Aortic smooth muscle cell (primary cell): ENCODE measurements around the genes TRAF3 and TNFAIP2.

DNA sequence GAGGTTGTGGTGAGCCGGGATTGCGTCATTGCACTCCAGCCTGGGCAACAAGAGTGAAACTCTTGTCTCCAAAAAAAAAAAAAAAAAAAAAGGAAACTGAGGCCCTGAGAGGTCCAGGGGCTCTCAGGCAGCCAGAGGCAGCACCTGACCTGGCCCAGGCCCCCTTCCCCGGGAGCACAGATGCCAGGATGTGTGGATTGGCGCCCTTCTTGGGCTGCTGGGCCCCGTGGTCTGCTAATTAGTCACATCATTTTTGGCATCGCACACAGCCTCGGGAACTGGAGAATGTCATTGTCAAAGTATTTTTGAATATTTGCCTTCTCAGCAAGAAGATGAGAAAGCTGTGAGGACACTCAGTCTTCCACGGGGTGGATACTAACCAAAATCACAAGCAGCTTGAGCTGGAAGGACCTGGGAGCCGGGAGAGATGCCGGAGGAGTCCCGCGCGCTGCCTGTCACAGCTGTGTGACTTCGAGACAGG is 12.6 kb upstream of the RCOR1 start:
- RRBS = no CpG with 5 or more reads among the region's 14 CpGs

DNA sequence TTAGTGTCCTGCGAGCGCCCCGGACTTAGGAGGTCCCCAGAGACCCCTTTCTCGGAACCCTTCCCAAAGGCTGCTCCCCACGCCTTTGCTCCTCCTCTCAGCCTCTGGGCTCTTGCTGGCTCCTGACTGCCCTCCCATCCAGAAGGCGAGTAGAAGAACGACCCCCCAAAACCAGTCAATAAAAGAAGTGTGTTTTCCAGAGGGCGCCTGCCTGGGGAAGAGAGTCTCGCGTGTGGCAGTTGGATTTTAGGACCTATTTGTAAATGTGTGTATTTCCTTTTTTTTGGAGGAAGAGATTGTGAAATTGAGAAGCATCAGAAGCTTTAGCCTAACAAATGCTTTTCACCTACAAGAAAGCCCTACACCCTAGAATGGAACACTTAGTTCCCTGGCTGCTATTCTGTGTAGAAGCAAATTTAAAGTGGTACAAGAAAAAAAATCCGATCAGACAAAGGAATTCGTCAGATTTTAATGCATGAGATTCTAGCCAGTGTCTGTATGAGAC is 1.3 kb downstream of the RCOR1 start:
- RRBS = no CpG with 5 or more reads among the region's 12 CpGs

- RRBS = no CpG with 5 or more reads among the region's 9 CpGs
These were observed 8.8 kb downstream of the RCOR1 start for GRCh38 chr14:102601050-102601936.

DNA sequence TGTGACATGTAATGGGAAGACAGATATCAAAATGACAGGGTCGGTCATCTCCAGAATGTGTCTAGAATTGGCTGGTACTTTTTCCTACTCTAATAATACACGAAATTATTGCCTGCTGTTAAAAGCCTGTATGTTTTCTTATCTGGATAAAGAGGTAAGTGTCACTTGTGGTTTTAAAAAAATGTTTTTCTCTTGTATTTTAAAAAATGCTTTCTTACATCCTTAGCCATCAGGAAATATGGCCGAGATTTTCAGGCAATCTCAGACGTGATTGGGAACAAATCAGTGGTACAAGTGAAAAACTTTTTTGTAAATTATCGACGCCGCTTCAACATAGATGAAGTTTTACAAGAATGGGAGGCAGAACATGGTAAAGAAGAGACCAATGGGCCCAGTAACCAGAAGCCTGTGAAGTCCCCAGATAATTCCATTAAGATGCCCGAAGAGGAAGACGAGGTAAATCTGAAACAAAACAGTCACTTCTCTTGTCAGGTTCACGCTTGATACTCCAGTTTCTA is 55.2 kb upstream of the TRAF3 start:
- RRBS = no CpG with 5 or more reads among the region's 10 CpGs

DNA sequence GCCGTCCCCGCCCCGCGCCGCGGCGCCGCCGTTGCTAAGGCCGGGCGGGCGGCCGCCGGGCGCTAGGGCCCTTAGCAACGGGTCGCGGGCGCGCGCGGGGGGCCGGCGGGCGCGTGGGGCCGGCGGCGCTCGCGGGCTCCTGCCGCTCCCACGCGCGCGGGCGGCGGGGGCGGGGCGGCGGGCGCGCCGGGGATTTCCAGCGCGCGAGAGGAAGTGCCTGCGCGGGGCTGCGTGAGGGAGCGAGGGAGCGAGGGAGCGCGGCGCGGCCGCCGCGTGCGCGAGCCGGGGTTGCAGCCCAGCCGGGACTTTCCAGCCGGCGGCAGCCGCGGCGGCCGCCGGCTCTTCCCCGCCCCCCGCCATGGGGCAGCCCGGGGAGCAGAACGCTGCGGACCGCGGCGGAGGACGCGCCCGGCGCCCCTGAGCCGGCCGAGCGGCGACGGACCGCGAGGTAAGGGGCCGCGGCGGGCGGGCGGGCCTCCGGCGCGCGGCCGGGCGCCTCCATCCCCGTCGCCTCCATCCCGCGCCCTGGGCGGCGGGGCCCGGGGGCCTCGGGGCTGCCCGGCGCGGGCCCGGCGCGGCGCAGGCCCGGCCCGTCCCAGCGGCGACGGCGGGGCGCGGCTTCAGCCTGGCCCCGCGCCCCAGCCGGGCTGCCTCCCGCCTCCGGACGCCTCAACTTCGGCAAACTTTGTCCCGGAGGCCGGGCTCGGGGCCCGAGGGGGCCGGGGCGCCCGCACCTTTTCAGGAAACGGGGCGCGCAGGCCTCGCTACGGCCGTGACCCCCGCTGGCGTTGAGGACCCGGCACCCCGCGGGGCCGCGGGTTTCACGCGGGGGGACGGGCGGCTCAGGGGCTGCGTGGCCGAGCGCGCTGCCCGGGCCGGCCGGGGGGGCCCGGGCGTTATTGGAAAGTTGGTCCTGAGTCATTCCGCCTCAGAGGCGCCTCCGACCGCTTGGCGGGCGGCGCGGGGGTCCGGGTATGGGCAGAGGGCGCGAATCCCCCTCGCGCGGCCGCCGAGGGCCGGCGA is at the start of gene TRAF3:
TRAF3 (plus strand) TSS at position 222 of the 1,023 bp plus-strand sequence.
- RRBS = 1% methylated on average over 129 of the region's 181 CpGs

DNA sequence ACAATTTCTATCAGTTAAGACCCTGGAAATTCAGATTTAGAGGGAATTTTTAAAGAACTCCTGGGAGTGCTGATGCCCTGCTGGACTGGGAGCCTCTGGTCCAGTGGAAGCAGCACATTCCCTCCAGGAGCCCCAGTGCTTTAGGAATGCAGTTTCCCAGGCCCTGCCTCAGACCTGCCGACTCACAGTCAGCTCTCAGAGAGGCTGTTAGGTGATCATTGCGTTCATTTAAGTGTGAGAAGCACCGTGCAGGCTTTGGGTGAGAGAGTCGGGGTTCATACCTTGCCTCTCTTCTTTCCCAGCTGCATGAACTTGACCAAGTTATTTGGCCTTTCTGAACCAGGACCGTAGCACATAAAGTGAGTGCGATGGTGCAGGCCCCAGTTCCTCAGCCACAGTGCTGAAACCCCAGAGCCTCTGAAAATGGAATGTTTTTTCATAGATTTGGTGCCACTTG is 22.9 kb downstream of the TRAF3 start:
- RRBS = no CpG with 5 or more reads among the region's 6 CpGs

DNA sequence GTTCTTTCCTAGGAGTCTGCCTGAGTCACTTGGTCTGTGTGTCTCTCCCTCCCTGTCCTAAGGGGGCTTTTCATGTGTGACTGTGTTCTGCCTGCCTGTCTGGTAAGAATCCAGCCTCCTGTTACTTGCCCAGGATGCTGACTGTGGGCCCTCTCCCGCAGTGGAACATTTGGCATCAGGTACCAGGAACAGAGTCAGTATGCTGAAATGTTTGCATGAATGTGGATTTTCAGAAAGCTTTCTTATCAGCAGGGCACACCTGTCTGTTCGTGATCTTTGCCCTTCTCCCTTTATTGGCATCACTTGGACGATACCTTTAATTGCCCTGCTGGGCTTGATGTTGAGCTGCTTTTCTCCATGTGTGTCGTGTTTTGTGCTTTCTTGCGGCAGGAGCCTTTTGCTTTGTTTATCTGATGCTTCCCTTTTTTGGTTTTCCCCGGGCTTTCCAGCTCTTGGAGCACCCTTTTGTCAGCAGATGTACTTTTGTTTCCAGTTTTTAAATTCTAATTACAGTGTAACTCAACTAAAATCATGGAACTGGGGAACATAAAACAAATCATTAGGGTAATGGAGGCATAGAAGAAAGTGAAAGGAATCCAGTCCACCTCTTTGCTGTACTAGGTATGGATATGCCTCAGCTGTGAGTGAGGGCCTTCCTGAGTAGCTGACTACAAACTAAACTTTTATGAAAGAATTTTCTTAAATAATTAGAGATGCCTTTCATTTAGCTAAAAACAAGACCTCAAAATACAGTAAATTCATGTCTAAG is 72.5 kb downstream of the TRAF3 start:
- RRBS = no CpG with 5 or more reads among the region's 6 CpGs

GRCh38 chr14:102898301-102899168 is 23.9 kb upstream of the AMN start:
- RRBS = no CpG with 5 or more reads among the region's 19 CpGs

DNA sequence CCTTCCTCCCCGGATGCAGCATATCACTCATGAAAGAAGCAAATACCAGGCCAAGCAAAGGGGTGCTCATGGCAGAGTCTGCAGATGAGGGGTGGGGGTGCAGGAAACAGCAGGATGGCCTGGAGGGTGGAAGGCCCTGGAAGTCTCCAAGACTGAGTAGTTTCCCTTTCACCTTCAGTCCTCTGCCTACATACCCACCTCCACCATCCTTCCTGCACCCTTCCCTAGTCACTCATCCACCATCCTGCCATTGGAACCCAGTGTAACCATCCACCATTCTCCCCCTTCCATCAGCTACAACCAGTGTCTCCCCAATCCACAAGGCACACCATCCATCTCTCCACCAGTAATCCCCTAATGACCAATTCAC is 4.4 kb upstream of the AMN start:
- RRBS = 5% methylated on average over 1 of the region's 1 CpG

- RRBS = no CpG with 5 or more reads among the region's 6 CpGs
These were observed 63.9 kb downstream of the CDC42BPB start for GRCh38 chr14:102993378-102993939.

GRCh38 chr14:103014414-103015344 is 42.7 kb downstream of the CDC42BPB start:
- RRBS = no CpG with 5 or more reads among the region's 12 CpGs

GRCh38 chr14:103090912-103092040 is 3.2 kb upstream of the EXOC3L4 start:
- RRBS = 5% methylated on average over 36 of the region's 78 CpGs

GRCh38 chr14:103103515-103104497 is 9.3 kb downstream of the EXOC3L4 start:
- RRBS = 8% methylated on average over 20 of the region's 72 CpGs

DNA sequence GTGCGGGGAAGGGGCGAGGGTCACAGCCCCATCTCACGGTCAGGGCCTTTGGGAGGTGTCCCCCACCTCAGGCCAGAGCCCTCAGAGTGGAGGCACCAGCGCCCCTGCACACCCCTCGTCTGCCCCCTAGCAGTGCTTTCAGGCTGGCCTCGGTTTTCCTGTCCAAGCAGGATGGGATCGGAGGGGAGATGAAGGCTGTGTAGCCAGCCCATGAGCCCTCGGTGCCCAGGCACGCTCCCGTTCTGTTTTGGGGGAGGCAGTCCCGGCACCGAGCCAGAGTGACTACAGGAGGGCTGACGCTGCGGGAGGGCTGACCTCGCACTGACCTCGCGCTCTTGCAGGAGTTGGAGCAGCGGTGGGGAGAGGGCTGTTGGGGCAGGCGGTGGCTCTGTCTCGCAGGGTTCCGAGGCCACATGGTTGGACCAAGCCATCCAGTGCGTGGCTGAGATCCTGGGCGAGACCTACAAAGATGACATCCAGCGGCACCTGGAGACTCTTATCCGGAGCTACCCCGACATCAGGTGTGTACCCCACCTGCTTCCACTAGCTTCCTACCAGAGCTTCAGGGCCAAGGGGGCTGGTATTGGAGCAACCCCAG is 13.6 kb downstream of the EXOC3L4 start:
- RRBS = no CpG with 5 or more reads among the region's 26 CpGs

DNA sequence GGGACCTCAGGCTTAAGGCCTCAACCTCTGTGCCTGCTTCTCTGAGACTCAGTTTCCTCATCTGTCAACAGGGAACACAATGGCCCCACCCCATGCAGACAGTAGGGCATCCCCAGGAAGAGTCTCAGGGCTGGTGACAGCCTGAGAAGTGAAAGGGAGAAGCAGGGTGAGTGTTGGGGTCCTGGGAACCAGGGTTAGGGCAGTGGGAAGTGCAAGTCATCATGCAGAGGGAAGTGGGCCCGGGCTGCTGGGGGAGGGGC is 4.4 kb upstream of the TNFAIP2 start:
- RRBS = no CpG with 5 or more reads among the region's 1 CpG

GRCh38 chr14:103119215-103119472 is 4.1 kb upstream of the TNFAIP2 start:
- RRBS = no CpG with 5 or more reads among the region's 5 CpGs

DNA sequence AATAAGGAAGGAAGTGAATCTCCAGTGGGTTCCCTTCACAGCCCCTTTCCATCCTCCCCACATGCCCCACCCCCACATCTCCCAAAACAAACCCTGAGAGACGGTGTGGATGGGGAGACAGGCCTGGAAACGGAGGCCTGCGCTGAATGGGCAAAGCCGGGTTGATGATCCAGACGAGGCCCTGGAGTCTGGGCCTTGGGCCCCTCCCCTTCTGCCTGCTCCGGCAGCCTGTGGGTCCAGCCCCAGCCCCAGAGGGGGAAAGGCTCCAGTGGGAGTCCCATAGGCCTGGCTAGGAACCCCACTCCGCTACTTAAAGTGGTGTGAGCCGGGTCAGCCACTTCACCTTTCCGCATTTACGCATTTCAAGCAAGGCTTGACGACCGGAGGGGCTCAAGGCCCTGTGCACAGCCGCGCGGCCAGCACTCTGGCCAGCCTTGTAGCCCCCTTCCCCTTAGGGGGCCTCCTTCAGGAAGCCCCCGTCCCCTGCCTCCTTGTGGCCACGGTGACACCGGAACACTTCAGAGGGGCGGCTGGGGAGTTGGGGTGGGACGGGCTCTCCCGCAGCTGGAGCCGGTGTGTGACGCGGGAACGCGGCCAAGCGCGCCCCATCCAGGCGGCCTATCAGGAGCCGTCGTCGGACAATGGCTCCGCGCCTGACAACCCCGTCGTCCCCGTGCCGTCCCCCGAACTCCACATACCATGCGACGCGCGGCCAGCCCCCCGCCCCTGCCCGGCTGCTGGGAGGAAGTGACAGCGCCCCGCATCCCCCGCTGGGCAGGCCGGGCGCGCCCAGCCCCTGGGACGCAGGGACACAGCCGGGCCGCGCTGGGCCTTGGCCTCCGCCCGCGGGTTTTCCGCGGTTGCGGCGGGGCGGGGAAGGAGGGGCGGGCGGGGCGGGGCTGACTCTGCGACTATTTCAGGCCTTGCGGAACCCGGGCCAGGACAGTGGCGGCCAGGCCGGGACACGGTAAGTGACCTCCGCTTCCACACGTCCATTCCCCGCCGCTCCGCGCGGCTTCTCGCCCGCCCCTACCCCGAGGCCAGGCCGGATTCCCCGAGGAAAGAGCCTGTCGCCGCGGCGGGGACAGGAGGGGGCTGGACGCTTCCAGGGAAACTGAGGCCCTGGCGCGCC is at the start of gene TNFAIP2:
TNFAIP2 (plus strand) TSS at position 945 of the 1,132 bp plus-strand sequence.
- RRBS = 10% methylated on average over 42 of the region's 91 CpGs

GRCh38 chr14:103154812-103155506 is 31.7 kb downstream of the TNFAIP2 start:
- RRBS = 2% methylated on average over 3 of the region's 10 CpGs

DNA sequence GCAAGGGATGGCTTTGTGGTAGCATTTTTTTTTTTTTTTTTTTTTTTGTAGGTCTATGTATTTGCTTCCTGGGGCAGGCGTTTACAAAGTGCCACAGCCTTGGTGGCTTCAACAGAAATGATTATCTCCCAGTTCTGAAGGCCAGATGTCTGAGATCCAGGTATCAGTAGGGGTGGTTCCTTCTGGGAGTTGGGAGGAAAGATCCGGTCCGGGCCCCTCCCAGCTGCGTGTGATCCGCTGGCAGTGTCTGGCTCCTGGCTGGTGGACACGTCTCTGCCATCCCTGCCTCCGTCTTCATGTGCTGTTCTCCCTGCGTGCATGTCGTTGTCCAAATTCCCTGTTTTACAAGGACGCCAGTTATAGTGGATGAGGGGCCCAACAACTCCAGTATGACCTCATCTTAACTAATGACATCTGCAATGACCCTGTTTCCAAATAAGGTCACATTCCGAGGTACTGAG is 72.9 kb downstream of the TNFAIP2 start:
- RRBS = no CpG with 5 or more reads among the region's 11 CpGs

DNA sequence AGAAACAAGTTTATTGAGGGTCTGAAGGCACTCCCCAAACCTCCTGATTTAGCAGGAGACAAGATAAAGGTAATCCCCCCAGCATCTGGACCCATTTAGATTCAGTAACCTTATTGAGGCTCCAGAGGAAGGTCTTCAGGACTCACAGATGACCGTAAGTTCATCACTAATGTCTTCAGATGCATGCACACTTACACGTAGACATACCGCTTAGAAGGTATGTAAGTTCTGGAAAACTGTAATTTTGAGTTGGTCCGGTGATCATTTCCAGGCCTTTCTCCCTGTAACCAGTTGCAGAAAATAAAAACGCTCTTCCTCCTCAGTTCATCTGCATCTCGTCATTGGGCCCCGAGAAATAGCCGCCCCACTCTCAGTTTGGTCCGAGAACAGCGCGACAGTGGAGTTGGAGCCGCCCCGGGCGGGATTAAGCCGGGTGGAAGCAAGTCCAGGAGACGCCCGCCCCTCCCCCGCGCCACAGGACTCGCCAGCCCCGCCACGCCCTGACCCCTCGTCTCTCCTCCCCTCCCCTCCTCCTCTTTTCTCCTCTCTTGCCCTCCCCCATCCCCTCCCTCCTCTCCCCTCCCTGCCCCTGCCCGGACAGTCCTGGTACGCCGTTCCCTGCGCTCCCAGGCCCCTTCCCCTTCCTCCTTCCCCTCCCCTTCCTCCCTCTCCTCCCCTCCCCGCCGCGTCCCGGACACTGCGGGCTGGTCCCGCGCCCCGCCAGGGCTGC is 83.7 kb downstream of the TNFAIP2 start:
- RRBS = 2% methylated on average over 4 of the region's 35 CpGs